SK-N-DZ (cell line): ENCODE measurements around a stretch of chr15.

RAMPAGE:
- cytosol, long total RNA: no peak
- nucleus, long total RNA: no peak
Observed at GRCh38 chr15:101192930-101194277, 58.4 kb downstream of the CHSY1 start.

RAMPAGE:
- cytosol, long total RNA: no peak
- nucleus, long total RNA: no peak
Observed at GRCh38 chr15:101231533-101232107, 20.2 kb downstream of the CHSY1 start.

GRCh38 chr15:101246408-101247099 lies 5.3 kb downstream of the CHSY1 start:
RAMPAGE:
- cytosol, long total RNA: no peak
- nucleus, long total RNA: no peak

DNA sequence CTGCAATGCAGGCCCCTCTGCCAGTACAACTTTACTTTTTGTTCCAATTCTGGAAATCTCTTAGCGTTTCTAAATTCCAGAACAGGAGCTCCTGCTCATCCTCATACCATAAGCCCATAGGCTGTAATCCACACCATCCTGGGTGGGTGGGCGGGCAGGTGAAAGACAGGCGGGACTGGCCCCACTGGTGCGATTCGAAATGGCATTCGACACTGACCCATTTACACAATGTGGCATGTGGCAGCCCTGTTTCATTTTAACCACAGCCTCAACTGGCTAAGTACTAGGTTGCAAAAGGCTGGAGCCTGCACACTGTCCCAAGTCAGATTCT lies 38.6 kb upstream of the SNRPA1 start:
RAMPAGE:
- cytosol, long total RNA: no peak
- nucleus, long total RNA: no peak

DNA sequence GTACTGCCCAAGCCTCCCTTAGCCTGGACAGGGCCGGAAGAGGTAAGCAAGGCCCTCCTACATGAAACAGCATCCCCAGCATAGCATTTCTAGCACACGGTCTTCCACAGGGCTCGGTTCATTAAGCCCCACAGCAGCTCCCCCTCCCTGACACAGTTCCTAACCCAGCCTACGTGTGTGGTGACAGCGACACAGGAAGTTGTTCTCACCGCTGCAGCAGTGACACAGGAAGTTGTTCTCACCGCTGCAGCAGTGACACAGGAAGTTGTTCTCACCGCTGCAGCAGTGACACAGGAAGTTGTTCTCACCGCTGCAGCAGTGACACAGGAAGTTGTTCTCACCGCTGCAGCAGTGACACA lies 38.9 kb upstream of the SNRPA1 start:
RAMPAGE:
- cytosol, long total RNA: no peak
- nucleus, long total RNA: no peak

DNA sequence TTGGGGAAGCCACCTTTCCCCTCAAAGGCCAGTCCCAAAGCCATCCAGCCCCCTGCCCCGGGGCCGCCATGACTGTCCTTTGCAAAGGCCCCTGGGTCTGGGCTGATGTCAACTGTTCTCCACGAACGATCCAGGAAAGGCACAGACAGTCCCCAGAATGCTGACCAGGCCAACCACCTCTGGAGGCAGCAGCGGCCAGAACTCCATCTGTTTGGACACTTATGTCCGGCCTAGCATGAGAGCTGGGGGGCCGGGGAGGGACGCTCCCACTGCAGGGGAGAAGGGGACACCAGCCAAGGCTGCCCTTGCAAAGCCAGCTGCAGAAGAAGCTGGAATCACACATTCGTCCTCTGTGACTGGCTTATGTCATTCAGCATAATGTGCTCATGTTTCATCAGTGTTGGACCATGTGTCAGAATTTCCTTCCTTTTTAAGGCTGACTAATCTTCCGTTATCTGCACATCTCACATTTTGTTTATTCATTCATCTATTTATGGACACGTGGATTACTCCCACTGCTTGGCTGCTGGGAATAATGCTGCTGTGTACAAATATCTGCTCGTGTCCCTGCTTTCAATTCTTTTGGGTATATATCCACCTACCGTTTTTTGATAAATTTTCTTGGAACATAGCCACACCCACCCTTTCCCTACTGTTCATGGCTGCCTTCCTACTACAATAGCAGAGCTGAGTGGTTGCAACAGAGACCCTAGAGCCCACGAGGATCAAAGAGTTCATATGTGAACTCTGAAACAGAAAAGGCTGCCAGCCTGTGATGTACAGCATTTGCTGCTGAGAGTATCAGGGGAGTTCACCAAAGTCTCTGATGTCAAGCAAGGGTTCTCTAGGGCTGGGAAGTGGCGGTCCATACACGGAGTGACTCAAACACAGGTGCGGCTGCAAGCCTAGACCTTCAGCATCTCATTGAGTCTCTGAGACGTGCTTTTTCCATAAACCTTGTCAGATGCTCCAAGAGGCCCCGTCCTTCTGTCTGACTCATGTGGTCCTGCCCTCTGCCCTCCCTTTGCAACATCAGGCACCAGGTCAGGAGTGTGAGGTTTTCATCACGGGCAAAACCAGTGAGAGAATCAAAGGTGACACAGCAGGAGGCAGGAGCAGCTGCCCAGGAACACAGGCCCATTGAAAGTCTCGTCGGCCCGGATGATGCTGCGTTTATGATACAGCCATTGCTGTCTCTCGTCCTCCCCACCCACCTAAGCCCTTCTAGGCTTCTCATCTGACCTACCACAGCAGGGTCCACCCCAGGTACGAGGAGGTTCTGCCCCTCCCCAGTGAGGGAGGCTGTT lies 43.1 kb downstream of the PCSK6 start:
RAMPAGE:
- cytosol, long total RNA: no peak
- nucleus, long total RNA: no peak

DNA sequence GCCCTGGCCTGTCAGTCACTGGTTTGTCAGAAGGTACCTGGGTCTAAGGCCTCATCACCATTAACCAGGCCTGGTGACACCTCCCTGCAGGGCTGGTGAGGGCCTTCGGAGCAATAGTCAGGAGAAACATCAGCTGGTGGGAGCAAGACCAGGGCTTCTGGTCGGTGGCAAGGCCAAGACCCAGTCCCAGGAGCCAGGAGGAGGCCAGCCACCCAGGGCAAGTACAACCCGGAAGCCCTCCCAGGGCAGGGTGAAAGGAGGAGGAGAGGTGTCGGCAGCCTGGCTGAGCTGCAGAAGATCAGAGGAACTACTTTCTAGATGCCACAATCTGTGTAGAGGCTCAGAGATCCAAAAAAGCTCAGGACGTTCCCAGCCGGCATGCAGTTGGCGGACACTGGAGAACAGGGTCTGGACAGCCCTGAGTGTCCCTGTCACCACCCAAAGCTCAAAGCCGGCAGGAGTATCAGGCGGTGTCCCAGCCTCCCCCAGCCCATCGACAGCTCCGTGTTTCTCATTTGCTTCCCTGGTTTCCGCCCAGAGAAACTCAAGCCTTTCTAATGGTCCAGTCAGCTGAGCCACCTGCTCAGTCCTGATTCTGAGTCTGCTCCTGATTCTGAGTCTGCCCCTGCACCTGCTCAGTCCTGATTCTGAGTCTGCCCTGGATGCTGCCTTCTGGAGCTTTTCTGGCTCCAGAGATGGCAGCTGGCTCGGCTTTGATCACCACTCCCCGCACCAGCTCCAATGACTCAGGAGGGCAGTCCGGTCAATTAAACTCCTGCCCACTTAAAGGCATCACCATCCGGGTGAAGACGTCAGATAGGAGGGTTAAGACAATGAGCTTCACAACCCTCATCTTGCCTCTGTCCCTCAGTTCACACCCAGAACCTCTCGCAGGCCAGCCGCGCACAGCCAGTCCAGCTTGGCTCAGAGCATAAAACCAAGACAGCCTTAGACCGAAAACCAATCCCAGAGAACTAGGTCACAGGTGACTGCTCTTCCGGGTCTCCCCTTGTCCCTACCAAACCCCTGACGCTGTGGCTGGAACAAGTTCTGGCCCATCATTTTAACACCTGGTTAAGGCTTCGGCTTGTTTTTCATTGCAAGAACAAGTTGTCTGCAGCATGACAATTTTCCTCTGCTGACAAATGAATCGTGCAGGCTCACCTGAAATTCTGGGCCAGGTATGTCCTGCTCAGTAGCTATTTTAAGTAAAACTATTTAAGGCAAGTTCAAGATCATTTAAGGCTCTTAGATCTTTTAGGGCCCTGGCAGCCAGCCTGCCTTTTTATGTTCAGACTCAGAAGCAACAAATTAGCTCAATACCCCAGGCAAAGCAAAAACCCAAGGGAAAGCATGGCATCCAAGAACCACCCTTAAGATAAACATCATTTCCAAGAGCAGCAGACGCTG lies 6.8 kb downstream of the PCSK6 start:
RAMPAGE:
- cytosol, long total RNA: no peak
- nucleus, long total RNA: no peak

DNA sequence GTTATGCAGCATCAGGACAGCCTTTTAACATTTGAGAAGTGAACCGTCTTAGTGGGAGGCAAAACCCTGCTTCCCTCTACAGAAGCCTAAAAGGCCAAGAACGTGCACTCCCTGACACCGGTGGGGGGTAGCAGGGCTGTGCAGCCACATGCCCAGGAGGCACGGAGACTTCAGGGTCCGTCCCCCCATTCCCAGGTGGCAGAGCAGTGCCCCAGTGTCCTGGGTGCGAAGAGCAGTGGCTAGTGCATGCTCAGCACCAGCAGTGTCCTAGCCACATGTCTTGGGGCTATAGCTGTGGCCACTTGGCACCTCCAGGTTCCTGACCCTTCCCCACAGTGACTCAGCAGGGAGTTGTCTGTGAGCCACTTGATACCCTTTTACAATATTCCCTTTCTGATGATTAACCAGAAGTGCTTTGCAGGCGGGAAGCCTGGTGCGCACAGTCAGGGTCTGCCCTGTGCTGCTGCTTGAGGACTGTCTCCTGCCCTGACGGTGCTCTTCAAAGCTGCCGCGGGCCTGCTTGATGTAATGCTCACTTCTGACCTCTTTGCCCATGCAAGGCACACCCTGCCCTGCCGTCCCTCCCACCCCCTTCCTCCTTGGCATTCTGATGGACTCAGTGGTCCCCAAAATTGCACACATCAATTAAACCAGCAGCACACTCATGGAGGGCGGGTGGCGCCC lies 40.6 kb upstream of the PCSK6 start:
RAMPAGE:
- cytosol, long total RNA: no peak
- nucleus, long total RNA: no peak